Ishikawa (cell line): ENCODE measurements around a stretch of chr6.

GRCh38 chr6:156943806-156944619 lies 166.8 kb downstream of the ARID1B start:
- RRBS: no CpG with 5 or more reads among the region's 13 CpGs

DNA sequence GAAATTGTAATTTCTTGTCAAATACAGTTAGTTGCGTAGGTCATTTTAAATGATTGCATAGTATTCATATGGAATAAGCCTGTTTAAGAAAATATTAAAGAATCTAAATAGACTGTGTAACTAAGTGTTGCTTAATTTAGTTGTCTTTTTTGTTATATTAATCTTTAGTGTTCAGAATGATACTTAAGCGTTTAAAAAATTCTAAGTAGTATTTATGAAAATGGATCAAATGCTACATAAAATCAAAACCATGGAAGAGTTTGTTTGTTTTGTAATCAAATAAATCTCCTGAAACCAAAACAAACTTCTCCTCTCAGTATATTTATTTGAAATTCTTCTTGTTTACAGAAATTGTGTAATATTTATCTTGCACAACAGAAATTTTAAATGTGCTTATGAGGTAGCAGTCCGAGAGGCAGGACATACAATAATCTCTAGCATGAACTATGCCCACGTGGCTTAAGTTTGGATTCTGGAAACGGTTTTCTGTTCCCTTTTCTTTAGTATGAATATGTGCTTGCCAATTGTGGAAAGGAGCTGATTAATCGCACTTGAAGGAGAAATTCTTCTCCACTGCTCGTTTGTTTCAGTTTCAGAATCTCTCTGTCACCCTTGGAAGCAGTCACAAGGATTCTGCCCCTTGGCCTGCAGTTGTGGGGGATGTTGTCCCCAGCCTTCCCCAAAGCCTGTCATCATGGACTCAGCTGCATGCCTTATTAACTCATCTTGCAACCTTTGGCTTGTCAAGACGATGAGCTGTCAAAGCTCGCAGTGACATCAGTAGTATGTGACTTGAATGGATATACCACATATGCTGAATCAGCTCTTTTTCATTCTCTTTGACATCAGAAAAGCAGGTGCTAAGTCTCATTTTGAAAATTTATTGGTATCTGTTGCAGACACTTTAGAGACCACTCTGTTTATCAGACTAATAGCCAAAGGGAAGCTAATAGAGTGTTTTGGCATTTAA lies 186.5 kb downstream of the ARID1B start:
- RRBS: no CpG with 5 or more reads among the region's 9 CpGs

GRCh38 chr6:157005933-157006690 lies 228.9 kb downstream of the ARID1B start:
- RRBS: no CpG with 5 or more reads among the region's 4 CpGs

GRCh38 chr6:157029818-157030502 lies 252.8 kb downstream of the ARID1B start:
- RRBS: no CpG with 5 or more reads among the region's 8 CpGs

GRCh38 chr6:157036272-157036869 lies 259.2 kb downstream of the ARID1B start:
- RRBS: no CpG with 5 or more reads among the region's 6 CpGs

- RRBS: no CpG with 5 or more reads among the region's 17 CpGs
These were observed 172.8 kb downstream of the TMEM242 start for GRCh38 chr6:157150486-157151033.

GRCh38 chr6:157206024-157206983 lies 117.0 kb downstream of the TMEM242 start:
- RRBS: no CpG with 5 or more reads among the region's 39 CpGs

DNA sequence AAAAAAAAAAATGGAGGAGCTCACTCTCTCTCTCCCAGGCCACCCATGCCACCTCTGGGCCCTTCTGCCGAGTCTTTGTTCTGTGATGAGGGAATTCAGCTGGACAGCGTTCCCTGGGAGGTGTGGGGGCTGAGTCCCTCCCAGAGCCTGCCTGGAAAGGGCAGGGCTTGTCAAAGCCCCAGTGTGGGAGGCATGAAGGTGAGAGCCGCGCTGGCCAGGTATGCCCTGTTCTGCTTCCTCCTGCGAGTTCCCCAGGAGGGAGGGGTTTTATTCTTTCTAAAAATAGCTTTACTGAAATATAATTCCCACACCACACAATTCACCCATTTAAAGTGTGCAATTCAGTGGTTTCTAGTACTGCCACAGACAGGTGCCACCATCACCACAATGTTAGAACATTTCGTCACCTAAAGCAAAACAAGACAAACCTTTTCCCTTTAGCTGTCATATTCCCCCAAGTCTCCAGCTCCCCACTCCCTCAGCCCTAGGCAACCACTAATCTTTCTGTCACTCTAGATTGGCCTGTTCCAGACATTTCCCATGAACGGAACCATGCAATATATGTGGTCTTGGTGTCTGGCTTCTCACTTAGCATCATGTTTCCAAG lies 69.5 kb downstream of the TMEM242 start:
- RRBS: no CpG with 5 or more reads among the region's 7 CpGs

- RRBS: 33% methylated on average over 4 of the region's 15 CpGs
These were observed 49.7 kb downstream of the TMEM242 start for GRCh38 chr6:157273653-157274046.

DNA sequence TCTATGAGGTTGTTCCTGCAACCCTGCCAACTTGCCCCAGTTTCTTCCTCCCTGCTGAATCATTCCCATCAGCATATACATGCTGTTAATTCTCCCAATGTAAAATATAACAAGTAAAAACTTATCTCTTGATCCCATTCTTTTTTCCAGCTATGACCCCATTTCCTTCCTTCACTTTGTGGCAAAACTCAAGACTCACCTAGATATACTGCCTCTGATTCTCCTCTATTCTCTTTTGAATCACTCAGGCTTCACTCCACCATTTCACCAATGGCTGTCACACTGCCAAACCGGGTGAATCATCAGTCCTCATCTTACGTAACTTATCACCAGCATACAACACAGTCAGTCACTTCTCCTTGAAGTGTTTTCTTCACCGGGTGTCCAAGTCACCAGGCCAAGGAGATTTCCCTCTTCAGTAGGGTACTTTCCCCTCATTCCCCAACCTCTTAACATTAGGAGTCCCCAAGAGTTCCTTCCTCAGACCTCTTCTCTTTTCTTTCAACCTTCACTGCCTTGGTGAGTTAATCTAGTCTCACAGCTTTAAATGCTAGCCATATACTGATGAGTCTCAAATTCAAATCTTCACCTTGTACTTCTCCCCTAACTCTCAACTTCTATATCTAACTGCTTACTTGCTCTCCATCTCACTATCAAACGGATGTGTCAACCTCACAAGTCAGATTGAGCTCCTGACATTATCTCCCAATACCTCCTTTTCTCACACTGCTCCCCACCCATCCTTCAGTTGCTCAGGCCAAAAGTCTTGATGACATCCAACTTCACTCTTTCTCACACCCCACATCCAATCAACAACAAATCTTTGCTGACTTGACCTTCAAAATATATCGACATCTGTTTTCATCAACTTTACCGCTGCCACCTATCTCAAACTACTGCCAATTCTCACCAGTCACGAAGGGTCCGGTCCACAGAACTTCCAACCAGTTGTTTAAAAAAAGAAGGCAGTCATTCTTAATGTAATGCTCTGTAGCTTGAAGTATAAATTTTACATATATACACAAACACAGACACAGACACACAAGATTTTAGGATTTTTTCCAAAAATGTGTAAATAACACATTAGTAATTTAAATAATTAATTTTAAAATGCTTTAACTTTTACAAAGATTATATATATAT lies 5.9 kb downstream of the TMEM242 start:
- RRBS: 22% methylated on average over 3 of the region's 8 CpGs

DNA sequence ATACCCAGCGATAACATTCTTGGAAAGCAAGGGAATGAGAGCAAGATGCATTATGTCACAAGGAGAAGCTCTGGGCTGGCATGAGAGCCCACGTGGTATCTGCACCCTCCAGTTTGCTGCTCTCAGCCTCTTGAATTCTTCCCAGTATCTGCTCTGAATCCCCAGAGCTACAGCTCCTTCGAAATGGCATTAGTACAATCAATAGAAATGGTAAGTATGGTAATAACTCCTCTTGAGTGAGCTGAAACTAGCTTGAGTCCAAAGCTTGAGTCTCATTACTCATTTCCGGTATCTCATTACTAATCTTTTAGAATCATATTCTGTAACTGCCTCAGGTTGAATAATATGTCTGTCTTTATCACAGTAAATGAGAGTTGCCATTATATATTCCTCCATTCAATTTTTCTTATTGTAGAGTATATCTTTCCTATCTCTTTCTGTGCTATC lies 4.9 kb upstream of the TMEM242 start:
- RRBS: no CpG with 5 or more reads among the region's 4 CpGs

- RRBS: no CpG with 5 or more reads among the region's 15 CpGs
These were observed 43.4 kb downstream of the ZDHHC14 start for GRCh38 chr6:157424106-157425151.

DNA sequence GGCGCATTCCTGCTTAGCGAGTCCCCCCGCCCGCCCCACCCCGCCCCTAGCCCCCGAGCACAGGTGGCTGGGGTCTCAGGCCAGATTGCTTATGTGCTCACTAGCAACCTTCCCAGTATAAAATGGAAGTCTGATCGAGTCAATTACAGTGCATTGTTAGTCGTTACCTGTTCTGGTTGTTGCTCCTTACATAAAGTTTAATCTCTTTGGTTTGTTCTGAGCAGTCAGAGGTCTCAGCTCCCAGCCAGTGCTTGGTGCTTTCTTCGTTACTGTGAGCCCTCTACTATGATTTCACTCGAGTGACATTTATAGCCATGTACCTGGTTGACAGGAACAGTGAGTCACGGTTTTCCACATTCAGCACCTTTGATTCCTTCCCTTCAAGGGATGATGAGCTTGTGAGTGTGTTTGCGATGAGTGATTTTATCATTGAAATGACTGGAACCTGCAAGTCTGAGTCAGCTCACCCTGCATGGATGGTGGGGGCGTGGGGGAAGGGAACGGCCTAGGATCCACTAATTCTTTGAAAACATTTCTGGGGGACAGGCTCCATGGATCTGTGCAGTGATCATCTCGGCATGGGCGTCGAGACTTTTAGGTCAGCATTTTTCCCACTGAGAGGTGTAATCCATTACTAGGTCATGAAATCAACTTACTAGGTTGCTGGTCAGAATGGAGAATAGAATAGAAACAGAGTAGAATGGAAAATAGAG lies 47.8 kb downstream of the ZDHHC14 start:
- RRBS: no CpG with 5 or more reads among the region's 17 CpGs

- RRBS: no CpG with 5 or more reads among the region's 10 CpGs
These were observed 53.6 kb downstream of the ZDHHC14 start for GRCh38 chr6:157434552-157435063.

DNA sequence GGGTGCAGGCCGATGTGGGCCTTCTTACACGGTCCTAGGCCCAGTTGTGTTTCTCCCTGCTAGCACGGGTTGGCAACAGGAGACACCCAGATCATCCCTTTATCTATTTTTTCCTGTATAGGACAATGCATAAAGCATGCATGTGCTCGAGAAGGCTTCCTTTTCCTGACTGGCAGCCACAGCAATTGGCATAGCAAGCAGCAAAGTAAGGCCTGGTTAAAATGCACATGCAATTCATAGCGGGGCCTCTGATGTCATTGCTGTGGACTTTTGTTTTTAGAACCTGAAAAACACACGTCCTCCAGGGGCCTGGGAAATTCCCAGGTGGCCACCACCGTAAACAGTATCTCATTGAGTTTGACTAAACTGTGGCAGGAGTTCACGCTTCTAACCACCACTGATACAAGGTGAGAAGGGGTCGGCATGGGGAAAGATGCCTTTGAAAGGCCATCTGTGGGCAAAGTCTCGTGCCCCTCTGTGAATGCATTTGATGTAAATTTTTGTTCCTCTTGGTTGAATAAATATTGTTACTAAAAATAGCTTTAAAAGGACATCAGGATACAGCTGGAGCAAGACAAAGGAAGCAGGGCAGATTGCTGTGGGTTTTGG lies 80.0 kb downstream of the ZDHHC14 start:
- RRBS: no CpG with 5 or more reads among the region's 10 CpGs

DNA sequence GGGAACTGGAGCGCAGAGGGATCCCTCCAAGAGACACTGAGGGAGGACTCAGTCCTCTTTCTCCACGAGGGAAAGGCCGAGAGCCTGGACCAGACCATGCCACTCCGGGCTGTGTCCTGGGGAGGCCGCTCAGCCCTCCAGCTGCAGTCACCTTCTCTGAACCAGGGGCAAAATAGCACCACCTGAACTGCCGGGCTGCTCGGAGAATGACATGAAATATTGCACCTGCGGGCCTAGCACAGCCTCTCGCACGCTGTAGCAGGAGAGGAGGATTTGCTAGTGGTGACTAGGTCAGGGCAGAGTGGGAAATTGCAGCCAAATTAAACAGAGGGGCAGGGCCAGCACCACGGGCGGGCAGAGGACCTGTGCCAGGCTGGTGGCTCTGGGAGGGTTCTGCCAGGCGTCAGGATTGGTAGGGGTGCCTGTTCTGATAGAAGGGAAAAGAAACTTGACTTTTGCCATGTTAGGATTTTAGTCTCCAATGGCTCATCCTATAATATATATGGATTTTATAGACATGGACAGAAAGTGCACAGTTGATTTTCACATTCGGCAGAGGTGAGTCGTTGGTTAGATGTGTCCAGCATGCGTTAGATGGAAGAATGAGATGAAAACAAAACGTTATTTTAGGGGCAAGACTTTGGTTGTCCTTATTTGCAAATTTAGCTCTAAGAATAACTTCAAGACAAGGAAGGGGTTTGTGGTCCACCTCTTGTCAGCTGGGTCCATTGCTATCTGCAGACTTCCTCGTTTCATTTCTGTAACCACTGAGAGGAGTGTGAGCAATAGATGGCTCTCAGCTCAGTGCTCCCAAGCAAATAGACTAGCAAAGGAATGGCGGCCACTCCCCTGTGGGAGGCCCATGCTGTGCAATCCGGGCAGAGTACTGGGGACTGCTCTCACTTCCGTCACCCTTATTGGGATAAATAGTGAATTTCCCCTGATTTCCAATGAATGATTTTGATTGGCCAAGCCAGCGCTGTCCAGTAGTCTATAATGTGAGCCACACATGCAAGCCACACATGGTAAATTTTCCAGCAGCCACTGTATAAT lies 176.3 kb downstream of the ZDHHC14 start:
- RRBS: 89% methylated on average over 3 of the region's 22 CpGs

- RRBS: no CpG with 5 or more reads among the region's 2 CpGs
These were observed 198.8 kb downstream of the ZDHHC14 start for GRCh38 chr6:157579761-157580154.

GRCh38 chr6:157666975-157667862 lies 155.8 kb upstream of the SNX9 start:
- RRBS: no CpG with 5 or more reads among the region's 8 CpGs

- RRBS: no CpG with 5 or more reads among the region's 2 CpGs
These were observed 9.0 kb downstream of the SNX9 start for GRCh38 chr6:157831981-157832507.

DNA sequence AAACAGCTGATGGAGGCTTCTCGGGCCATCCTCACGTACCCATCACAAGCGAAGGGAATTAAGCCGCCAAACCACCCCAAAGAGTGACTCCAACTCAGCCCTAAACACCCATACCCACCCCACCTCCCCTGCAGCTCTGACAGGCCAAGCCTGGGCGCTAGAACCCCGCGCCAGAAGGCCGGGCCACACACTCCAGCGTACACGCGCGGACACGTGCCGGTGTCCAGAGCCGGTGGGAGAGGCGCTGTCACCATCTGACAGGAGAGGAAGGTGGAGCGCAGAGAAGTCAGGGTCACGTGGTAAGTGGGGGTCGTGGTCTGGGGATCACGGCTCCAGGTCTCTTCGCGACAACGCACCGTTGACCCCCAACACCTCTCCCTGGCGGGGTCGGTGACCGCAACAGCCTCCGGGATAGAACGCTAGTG lies 765 bp upstream of the SYNJ2 start:
- RRBS: 98% methylated on average over 6 of the region's 29 CpGs